Rectum (tissue), 1 donor: Measurements from ENCODE around the genes SLC35A3, CDC14A and AMY1A.

GRCh38 chr1:99969552-99970872 lies at the start of gene SLC35A3:
SLC35A3 (plus strand) TSS chr1:99969996.
- PRO-cap, result bidirectional peak, plus-strand start at chr1:99969737, minus-strand start at chr1:99969786; bidirectional peak, plus-strand start at chr1:99969824, minus-strand start at chr1:99969830; bidirectional peak, plus-strand start at chr1:99970021, minus-strand start at chr1:99969882; bidirectional peak, plus-strand start at chr1:99970517, minus-strand start at chr1:99970383

DNA sequence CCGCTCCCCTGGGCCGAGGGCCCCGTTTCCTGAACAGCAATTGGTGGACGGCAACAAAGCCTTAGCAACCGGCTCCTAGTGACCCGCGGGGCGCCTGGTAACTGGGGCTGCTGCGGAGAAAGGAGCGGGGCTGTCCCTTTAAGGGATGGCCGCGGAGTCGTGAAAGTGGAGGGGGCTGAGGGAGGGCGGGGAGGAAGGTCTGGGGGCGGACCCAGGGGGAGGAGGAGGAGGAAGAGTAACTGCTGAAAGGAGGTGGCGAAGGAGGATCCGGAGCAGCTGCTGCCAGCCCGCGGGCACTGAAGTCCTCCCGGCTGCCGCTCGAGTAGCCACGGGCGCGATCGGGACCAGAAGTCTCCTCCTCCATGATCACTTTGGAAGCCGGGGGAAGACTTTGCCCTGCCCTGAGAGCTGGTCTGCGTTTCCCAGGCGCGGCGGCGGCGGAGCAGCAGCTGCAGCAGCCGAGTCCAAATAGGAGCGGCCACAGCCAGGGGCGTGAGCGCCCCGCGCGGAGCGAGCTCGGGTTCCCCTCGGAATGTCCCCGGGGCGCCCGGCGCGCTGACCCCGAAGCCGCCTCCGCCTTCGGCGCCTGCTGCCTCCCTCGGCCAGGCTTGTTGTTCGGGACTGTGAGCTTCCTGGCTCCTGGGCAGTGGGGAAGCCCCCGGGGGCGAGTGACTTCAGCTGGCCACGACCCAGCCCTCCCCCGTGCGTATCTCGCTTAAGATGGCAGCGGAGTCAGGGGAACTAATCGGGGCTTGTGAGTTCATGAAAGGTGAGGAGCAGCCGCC lies at the start of gene CDC14A:
TSS of gene CDC14A (plus strand) at position 272 of the 785 bp plus-strand sequence.
- PRO-cap, result bidirectional peak, plus-strand start at position 246 of the sequence, minus-strand start outside the sequence; bidirectional peak, plus-strand start outside the sequence, minus-strand start at position 606 of the sequence

GRCh38 chr1:100445552-100446263 lies 92.2 kb upstream of the GPR88 start:
- PRO-cap, result no peak

DNA sequence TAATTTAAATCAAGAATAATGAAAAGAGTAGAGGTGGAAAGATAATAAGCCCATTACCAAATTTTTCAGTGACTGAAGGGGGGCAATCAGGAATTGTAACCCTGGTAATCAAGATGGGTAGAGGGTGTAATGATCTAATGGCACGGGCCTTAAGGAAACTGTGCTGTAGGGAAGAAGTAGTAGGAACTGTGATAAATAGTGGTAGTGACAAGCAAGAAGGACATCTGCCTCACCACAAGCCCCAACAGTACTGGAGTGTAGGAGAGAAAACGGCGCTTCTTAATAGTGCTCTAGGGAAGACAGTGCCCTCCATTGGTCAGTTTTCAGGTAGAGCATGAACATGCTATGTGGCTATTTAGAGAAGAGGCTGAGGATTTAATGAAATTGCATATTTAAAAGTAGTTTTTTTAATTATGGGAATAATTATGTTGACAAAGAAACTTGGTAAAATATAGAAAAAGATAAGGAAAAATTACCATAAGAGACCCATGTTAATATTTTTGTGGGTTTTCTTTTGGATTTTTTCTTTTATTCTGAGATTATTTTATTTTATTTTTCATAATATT lies 32.2 kb downstream of the SLC30A7 start:
- PRO-cap, result no peak

DNA sequence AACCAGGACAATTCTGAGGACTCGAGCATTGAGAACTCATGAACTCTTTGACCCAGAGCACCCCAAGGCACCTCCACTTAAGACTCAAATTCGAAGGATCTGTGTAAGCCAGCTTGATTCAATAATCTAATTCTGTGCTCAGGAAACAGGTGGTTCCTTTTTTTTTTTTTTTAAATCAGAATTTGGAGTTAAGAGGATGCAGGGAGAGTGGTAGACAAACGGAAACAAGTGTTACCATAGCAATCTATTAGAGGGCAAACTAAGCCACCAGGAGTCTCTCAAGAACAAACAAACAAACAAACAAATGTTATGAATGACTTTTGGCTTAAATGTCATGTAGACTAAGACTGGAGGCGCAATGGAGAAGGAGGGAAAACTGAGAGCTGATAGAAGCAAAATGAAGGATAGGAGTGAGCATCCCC lies 53.8 kb upstream of the DPH5 start:
- PRO-cap, result no peak

DNA sequence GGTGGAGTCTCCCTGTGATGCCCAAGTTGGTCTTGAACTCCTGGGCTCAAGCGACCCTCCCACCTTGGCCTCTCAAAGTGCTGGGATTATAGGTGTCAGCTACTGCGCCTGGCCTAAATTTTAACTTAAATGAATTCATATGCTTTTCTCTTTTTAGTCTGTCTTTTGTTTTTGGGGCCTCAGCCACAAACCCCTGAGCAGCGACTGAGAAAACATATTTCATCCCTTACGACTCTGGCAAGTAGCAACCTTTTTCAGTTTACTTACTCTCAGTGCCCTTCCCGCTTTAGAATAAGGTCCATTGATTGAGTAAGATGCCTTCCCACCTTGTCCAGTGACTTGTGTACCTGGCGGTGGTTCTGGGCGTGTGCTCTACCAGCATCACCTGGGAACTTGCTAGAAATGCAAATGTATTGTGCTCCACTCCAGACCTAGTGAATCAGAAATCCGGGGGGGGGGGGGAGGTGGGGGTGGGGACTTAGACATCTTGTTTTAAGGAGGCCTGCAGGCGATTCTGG lies 72.0 kb downstream of the S1PR1 start:
- PRO-cap, result no peak

DNA sequence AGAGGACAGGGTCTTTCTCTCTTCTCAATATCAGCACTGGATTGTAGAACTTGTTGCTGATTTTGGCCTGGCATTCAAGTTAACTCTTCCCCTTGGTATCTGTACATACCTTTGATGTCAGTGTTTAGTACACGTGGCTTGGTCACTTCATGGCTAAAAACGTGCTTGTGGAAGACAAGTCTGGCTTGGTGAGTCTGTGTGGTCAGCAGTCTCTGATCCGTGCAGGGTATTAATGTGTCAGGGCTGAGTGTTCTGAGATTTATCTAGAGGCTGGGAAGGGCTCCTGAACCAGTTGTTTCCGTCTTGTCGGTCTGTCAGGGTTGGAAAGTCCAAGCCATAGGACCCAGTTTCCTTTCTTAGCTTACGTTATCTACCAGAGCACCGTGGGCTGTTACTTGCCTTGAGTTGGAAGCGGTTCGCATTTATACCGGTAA lies at the start of gene AMY1A:
TSS of gene AMY1A (plus strand) at position 262 of the 434 bp plus-strand sequence.
- PRO-cap, result no peak

GRCh38 chr1:103969477-103969748 lies 219.7 kb downstream of the AMY1C start:
- PRO-cap, result no peak

- PRO-cap, result no peak
Observed at GRCh38 chr1:105632652-105633040, 1423.8 kb upstream of the PRMT6 start.

DNA sequence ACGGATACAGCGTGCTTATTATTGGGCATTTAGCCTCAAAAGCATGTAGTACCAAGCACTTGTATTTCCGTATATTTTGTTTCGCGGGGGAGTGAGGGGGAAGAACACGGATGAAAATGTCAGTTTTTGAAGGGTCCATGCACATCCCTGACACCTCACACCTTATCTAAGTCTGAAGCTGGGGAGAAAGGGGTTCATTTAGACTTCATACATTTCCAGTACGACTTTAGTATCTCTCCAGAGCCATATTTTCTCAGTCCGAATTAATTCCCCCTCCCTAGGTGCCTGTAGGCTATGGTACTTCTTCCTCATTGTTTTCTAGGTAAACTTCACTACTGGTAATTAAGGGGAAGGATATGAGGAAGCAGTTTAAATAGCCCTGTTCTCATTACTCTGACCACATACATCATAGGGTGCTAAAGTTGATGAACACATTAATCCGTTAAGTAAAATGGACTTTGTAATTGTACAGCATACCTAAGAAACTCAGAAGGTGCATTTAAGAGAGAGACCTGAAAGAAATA lies 1.6 kb downstream of the PRMT6 start:
- PRO-cap, result no peak

- PRO-cap, result no peak
Observed at GRCh38 chr1:107141332-107141752, 503 bp downstream of the NTNG1 start.

- PRO-cap, result no peak
Observed at GRCh38 chr1:107369957-107370400, 229.1 kb downstream of the NTNG1 start.

- PRO-cap, result unidirectional peak, plus-strand start at chr1:107415547
Observed at GRCh38 chr1:107415247-107415748, 274.5 kb downstream of the NTNG1 start.

GRCh38 chr1:107686356-107686636 lies 278.7 kb downstream of the VAV3 start:
- PRO-cap, result no peak

DNA sequence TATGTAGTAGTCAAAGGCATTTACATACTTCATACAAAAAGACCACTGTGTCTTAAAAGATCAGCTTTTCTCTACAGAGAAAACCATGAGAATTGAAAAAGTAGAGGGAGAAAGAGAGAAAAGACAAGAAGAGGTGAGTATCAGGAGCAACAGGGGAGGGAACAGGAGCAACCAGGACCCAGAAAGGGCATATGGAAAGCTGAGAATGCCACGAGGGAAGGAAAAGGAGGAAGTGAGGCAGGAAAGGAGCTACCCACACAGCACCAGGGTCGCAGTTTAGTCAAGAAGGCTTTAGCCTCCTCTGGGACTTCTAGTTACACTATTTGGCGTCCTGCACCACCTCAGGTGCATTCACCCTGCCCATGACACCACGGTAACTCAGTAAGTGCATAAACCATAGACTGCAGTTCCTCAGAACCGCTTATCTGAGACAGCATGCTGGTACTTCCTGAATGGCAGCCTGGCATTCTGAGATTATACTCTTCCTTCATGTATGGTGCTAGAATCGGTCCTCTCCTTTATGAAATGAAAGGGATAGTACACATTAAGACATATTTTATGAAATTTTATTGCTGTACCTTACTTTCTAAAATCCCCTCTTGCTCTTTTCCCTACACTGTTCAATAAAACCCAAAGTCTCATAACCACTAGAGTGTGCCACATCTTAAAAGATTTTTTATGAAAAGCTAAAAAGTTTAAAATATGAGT lies 67.5 kb downstream of the VAV3 start:
- PRO-cap, result no peak

DNA sequence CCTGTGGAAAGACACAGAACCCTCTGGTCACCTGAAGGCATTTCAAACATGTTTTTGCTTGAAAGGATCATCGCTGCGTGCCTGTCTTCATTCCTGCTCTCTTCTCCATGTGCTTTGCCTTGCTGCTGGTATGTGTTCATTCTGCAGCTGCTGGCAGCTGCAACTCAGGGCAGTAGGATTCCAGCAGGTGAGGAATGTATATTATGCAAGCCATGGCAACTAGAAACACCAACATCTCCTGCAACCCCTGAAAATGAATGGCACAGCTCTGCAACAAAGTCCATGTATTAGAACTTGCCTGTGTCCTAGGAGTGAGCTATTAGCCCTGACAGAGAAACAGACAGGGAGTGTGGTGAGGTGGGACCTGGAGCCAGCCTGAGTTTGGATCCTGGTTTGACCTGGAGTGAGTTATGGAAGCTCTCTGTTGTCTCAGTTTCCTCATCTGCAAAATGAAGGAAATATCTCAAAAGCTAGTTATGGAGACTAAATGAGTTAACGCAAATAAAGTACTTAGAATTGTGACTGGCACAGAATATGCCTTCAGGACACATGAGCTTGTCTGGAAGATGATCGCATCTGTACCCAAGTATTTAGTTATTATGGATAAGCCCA lies 81.3 kb upstream of the VAV3 start:
- PRO-cap, result no peak

GRCh38 chr1:108050911-108051817 lies 86.2 kb upstream of the VAV3 start:
- PRO-cap, result no peak

DNA sequence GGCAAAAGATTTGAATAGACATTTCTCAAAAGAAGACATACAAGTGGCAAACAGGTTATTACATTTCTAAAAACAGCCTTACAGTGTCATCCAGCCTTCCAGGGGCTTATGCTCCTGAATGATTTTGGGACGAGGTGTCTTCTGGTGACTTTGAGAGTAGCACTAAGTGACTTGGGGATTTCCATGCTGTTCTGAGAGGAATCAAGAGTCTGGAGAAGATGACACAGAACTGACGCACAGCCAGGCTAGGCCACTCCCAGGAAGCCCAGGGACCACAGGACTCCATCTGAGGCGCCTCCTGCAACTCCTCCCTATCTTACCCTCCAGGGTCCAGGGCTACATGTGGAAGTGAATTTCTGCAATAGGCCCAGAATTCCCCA lies 92.5 kb downstream of the SLC25A24 start:
- PRO-cap, result no peak

DNA sequence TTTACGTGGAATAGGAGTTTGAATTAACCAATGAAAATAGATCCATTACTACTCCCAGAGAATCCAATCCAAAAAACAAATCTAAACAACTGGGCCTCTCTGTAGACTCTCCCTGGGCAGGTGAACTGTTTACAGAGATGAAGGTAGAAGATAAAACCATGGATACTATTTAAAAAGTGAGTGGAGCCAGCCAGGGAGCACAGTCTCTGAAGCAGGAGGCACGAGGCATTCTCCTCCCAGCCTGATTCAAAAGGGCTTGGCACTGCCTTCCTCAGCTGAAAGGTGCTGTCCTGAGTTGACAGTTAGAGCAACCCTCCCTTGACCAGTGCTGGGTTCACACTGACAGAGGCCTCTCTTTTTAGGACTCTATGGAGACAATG lies 36.9 kb downstream of the HENMT1 start:
- PRO-cap, result no peak

DNA sequence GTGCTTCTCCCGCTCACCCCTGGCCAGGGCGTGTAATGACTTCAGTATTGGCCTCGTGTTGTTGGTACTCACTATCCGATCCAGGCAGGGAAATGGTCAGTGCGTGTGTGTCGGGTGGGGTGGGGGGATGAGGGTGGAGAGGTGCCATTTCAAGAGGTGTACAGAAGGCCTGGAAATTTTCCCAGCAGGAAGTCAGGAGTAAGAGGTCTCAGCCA lies 1.0 kb downstream of the PRPF38B start:
- PRO-cap, result bidirectional peak, plus-strand start at position 187 of the sequence, minus-strand start at position 21 of the sequence